M059J (cell line): Measurements from ENCODE around the genes CCDC116 and ZNF280B.

- RAMPAGE, long total RNA, result no peak
Observed at GRCh38 chr22:21044881-21045435, 788 bp upstream of the LRRC74B start.

DNA sequence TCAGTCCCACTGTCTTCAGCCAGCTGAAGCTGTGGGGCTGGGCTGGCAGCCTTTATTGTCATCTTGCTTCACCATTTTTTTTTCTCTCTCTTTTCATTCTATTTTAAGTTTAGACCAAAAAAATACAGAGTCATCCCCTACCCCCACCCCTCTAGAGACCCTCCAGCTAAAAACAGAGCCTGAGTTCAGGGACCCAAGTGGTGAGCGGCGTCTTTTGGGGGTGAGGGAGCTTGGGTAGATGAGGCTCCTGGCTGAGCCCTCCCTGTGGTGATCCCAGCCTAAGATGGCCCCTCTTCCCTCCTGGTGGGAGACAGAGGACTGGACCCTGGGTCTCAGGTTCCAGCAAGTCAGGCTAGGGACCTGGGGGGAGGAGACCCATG lies 18.7 kb upstream of the TMEM191C start:
- RAMPAGE, long total RNA, result no peak

- RAMPAGE, long total RNA, result no peak
Observed at GRCh38 chr22:21567983-21568981, 768 bp downstream of the UBE2L3 start.

DNA sequence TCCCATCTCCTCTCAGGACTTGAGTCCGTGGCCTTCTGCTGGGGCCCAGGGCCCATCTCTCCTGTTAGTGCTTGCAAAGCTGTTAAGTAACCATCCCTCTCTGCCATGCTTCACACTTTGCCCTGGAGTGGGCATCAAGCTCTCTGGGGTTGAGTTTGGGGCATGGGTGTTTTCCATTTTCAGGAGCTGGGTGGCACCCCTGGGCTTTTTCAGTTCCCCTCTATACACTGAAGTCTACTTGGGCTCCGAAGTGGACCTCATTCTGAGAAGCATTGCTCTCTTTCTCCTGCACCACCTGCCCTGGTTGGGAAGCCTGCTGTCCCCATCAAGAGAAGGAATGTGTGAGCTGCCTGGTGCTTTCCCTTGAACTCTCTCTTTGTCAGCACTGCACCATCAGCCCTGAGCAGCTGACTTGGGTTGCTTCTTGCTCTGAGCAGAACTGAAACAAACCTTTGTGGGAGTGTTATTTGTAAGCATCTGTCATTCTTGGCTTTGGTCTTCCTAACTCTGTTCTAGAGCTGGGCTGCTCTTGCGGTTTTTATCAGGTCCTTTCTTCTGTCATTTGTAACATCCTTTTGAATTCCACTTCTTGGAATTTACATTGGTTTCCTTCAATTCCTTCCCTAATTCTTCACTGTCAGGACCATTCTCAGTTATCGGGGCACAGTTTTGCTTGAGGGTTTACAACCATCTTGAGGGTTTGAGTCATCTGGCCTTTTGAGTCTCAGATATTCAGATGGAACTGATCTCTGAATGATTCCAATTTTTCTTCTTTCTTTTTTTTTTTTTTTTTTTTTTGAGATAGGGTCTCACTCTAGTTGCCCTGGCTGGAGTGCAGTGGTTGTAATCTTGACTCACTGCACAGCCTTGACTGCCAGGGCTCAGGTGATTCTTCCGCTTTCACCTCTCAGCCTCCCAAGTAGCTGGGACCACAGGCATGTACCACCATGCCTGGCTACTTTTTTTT lies 20.5 kb downstream of the UBE2L3 start:
- RAMPAGE, long total RNA, result no peak

DNA sequence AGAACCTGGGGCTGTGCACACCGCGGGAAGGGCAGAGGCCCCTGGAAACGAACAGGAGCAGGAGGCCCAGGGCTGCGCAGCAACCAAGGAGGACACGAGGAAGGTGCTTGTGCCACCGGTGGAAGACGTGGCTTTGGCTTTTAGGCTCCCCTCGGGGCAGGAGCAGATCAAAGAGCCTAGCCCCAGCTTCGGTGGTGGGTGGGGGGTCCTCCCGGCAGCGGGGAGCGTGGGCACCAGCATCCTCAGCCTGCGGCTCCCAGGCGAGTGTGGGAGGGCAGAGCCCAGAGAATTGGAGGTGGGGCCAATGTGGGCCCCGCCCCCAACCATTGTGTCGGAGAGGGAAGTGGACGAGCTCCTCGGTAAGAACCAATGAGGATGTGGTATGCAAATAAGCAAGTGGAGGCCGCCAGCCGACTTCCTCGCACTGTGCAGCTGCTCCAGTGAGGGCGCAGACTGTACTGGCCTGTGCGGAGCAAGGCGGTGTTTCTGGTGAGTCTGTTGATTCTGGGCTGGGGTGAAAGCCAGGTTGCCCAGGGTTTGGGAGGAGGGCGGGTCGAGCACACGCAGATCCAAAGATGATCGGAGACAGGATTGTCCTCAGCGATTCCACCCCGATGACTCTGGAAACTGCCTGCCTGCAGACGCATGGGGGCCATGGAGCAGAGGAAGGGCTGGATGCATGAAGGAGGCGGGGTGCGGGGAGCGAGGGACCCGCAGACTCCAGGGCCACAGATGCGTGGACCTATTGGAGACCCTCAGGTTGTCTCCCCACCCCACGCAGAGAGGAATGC lies at the start of gene CCDC116:
Gene CCDC116 (plus strand): TSS at position 422 of the 791 bp plus-strand sequence.
- RAMPAGE, long total RNA, result no peak

- RAMPAGE, long total RNA, result no peak
Observed at GRCh38 chr22:21698233-21699379, 32.8 kb downstream of the PPIL2 start.

- RAMPAGE, long total RNA, result no peak
Observed at GRCh38 chr22:21755872-21756461, 20.4 kb upstream of the YPEL1 start.

- RAMPAGE, long total RNA, result no peak
Observed at GRCh38 chr22:21762848-21763691, 27.5 kb upstream of the YPEL1 start.

- RAMPAGE, long total RNA, result no peak
Observed at GRCh38 chr22:21836799-21837720, 30.4 kb downstream of the MAPK1 start.

DNA sequence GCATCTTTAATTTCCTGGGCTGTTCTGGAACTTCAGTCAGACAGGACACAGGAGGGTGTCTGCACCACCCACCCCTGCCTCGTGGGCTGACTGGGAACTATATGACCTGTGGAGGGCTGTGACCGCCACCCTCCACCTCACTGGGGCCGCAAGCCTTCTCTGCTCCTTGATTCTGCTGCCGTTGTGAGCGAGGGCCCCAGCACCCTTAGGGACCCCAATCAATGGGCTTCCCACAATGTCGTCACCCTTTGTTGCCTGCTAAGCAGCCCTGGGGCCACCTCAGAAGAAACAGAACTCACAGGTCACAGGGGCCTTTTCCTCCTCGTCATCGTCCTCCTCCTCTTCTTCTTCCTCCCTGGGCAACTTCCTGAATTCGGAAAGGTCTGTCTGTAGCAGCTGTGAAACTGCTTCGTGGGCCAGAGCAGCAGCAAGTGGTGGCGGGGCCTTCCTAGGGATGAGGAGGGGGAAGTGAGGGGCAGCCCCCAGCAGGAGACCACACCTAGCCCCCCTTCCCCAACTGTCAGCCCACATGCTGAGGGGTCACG lies 13.3 kb downstream of the PPM1F start:
- RAMPAGE, long total RNA, result no peak

GRCh38 chr22:22061448-22061970 lies 78.9 kb upstream of the TOP3B start:
- RAMPAGE, long total RNA, result no peak

DNA sequence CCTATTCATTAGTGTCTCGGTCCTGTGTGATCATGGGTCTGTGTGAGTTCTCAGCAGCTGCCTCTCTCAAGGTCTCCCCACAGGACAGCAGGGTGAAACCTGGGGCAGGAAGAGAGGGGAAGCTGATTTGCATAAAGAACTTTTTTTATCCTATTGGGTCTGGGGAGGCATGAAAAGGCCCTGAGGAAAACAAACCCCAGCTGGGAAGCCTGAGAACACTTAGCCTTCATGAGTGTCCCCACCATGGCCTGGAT lies 115.9 kb upstream of the TOP3B start:
- RAMPAGE, long total RNA, result no peak

- RAMPAGE, long total RNA, result no peak
Observed at GRCh38 chr22:22123536-22123817, 121.1 kb upstream of the VPREB1 start.

DNA sequence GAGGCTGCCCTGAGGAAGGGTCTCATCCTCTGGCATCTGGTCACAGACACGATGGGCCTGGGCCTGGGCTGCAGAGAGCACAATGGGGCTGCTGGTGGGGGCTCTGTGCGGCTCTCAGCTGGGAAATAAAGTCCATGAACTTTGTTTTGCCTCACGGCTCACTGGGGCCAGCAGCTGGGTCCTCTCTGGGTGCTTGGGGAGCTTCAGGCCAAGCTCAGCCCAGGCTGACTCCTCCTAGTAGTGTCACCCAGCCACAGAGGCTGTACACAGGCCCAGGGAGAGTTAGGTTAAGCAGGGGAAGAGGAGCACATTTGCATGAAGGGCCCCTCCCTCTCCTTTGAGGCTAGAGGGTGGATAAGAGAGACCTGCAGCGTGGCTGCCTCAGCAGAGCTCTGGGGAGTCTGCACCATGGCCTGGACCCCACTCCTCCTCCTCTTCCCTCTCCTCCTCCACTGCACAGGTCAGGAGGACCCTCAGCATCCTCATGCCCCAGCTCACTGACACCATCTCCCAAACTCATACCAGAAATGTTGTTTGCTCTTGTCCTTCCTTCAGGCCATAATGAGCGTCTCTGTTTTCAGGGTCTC lies 82.7 kb upstream of the VPREB1 start:
- RAMPAGE, long total RNA, result no peak

- RAMPAGE, long total RNA, result no peak
Observed at GRCh38 chr22:22164465-22164962, 80.1 kb upstream of the VPREB1 start.

DNA sequence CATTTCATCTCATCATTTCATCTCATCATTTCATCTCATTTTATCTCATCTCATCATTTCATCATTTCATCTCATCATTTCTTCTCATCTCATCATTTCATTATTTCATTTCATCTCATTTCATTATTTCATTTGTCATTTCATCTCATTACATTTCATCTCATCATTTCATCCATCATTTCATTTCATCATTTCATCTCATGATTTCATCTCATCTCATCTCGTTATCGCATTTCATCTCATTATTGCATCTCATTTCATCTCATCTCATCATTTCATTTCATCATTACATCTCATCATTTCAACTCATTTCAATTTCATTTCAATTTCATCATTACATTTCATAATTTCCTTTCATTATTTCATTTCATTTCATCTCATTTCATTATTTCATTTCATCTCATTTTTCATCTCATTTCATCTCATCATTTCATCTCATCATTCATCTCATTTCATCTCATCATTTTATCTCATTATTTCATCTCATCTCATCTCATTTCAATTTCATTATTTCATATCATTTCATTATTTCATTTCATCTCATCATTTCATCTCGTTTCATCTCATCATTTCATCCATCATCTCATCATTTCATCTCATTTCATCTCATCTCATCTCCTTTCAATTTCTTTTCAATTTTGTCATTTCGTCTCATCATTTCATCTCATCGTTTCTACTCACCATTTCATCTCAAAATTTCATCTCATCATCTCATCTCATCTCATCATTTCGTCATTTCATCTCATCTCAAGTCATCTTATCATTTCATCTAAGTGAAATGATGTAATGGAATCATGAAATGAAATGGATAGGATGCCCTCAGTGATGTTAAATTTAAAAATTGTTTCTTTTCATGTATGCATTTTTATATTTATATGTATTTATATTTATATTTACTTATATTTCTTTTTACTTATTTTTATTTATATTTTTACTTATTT lies 42.6 kb downstream of the VPREB1 start:
- RAMPAGE, long total RNA, result no peak

DNA sequence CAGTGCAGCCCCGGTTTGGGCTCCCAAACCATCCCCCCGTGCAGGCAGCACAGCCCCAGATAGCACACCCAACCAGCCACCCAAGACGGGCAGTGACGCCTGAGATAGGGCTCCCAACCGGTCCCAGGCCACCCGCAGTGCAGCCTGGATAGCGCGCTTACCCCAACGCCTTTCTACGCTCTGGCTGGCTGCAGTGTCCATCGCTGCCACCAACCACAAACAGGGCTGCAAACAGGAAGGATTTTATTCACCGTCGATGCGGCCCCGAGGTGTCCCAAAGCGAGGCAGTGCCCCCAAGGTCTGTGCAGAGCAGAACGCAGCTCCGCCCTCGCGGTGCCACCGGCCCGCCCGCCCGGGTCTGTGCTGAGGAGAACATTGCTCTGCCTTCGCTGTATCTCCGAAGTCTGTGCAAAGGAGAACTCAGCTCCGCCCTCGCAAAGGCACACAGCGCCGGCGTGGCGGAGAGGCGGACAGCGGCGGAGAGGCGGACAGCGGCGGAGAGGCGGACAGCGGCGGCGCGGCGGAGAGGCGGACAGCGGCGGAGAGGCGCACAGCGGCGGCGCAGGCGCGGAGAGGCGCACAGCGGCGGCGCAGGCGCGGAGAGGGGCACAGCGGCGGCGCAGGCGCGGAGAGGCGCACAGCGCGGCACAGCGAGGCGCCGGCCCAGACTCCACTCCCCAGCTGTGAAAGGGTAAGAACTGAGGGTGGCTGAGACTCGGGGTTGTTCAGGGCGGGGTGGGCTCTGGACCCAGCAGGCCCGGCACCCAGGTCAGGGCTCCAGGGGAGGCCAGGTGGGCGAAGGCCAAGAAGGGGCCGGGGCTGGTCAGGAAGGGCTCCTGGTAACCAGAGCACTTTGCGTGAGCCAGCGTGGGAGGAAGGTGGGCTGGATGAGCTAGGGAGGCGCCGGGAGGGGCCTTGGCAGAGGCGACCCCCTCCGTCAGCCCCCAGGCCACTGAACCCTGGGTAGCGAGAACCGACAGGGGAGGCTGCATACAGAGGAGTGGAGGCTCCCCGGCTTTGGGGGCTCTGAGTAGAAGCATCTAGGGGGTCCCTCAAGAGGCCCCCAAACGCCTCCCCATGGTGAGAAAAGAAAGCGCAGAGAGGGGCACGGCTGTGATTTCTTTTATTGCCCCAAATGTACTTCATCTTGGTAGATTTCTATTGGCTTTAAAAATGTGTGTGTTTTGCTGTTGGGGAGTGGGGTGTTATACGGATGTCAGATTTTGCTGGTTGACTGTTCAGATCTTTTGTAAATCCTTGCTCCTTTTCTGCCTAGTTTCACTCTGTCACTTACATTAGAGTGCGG lies 53.4 kb downstream of the VPREB1 start:
- RAMPAGE, long total RNA, result no peak

DNA sequence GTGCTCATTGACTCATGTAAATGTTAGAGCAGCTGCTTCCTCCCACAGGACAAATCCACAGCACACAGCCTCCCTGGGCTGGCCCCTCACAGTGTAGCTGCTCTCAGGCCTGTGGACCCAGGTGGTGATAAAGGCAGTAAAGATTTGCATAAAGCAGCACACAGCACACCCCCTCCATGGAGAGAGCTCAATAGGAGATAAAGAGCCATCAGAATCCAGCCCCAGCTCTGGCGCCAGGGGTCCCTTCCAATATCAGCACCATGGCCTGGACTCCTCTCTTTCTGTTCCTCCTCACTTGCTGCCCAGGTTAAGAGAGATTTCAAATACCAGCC lies 113.8 kb downstream of the ZNF280B start:
- RAMPAGE, long total RNA, result no peak

DNA sequence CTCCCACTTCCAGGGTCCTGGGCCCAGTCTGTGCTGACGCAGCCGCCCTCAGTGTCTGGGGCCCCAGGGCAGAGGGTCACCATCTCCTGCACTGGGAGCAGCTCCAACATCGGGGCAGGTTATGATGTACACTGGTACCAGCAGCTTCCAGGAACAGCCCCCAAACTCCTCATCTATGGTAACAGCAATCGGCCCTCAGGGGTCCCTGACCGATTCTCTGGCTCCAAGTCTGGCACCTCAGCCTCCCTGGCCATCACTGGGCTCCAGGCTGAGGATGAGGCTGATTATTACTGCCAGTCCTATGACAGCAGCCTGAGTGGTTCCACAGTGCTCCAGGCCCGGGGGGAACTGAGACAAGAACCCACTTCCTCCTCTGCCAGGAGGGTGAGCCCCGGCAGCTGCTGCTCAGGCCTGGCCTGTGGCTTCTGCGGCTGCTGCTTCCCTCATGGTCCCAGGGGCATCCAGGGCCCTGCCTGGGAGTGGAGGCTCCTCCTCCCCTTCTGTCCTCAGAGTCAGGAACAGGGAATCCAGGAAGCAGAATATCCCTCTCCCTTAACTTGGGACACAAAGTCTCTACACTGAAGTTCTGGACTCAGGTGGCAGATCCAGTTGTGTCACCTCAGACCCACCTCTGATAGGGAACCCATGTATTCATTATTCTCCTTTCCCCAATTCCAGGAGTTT lies 98.4 kb downstream of the ZNF280B start:
- RAMPAGE, long total RNA, result no peak

GRCh38 chr22:22508385-22509037 lies at the start of gene ZNF280B:
TSS of gene ZNF280B (minus strand) at chr22:22508742.
- RAMPAGE, long total RNA, result no peak